Aortic smooth muscle cell (primary cell): ENCODE measurements around the genes PLXNA2 and RCOR3.

GRCh38 chr1:207871074-207872006, 39.6 kb downstream of the CD34 start:
- RRBS = no CpG with 5 or more reads among the region's 9 CpGs

- RRBS = no CpG with 5 or more reads among the region's 5 CpGs
Measured at GRCh38 chr1:208158731-208159116, 85.5 kb downstream of the PLXNA2 start.

- RRBS = no CpG with 5 or more reads among the region's 3 CpGs
Measured at GRCh38 chr1:208203878-208204090, 40.4 kb downstream of the PLXNA2 start.

GRCh38 chr1:208243566-208244757, at the start of gene PLXNA2:
Gene PLXNA2, minus strand, starts transcription at chr1:208244384.
- RRBS = 1% methylated on average over 63 of the region's 124 CpGs

DNA sequence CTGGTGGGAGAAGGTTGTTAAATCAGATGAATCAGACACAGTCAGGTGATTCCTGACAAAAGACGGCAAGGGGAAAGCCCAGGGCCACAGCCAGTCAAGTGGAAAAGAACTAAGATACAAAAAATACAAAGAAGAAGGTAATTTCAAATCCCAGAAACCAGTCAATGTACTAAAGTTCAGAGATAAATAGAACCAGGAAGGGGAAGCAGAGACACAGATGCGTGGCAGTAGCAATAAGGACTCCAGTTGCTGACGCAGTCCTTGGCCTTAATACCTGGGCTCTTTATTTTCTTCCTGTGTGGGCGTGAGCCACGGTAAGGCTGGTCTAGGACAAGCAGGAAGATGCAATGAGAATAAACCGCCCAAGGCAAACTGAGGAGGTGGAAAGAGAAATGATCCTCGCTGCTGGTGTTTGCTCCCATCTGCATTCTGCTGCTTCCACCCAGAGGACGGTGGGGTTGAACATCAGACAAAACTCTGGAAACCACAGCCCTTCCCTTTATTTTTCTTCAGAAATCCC, 65.6 kb upstream of the PLXNA2 start:
- RRBS = no CpG with 5 or more reads among the region's 8 CpGs

- RRBS = no CpG with 5 or more reads among the region's 3 CpGs
Measured at GRCh38 chr1:208988728-208989173, 594.8 kb upstream of the CAMK1G start.

DNA sequence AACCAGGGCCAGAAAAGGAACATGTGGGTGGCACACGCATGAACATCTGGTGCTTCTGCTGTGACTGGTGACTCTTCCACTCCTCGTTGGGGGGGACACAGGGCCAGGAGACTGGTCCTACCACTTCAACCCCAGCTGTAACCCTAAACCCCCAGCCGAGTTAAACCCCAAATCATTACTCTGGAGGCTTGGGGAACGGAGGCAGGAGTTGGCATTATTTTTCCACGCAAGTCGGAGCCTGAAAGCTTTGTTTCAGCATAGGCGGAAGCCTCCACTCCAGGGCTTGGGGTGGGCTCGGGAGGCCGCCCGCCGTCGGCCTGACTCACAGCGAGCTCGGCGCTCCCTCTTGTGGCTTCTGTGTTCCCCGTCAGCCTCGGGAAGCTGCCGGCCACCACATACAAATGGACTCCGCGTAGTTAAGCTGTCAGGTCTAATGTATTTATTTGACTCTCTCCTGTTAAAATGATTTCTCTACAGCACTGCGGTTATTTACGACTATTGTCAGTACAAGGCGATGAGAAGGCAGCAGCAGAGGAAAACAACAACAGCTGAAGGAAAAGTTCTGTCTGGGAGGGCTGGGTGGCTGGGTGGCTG, 375.9 kb upstream of the CAMK1G start:
- RRBS = no CpG with 5 or more reads among the region's 23 CpGs

- RRBS = no CpG with 5 or more reads among the region's 7 CpGs
Measured at GRCh38 chr1:209398285-209399197, 185.0 kb upstream of the CAMK1G start.

DNA sequence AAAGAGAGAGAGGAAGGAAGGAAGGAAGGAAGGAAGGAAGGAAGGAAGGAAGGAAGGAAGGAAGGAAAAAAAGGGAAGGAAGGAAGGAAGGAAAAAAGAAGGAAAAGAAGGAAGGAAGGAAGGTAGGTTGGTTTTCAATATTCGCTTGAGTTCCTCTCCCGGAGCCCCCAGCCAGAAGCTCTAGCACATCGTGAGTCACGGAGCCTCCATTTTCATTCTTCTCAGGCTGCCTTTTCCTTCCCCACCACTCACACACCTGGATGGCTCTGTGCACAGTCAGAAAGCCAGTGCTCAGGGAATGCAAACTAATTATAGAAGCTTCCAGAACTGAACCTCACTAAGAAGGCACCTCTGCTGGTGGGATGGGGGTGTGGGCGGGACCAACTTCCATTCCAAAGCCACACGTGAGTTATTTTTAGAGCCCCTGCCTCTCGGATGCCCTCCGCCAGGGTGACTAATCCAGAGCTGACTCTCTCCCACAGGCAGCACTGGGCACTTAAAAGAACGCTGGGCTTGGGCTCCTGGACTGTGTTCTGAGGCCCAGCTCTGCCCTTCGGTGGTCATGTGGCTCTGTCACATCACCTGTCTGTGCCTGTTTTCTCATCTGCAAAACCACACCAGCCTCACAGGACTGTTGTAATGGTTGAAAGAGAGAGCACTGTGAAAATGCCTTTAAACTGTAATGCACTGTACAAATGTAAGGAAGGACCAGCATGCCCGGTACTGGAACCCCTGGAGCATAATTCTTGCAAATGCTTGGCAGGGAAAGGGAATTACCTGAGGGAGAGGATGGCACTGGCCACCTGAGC, 27.1 kb downstream of the LAMB3 start:
- RRBS = no CpG with 5 or more reads among the region's 11 CpGs

- RRBS = no CpG with 5 or more reads among the region's 5 CpGs
Measured at GRCh38 chr1:209641742-209642292, 10.4 kb downstream of the LAMB3 start.

GRCh38 chr1:209653771-209654368, 1.6 kb upstream of the LAMB3 start:
- RRBS = no CpG with 5 or more reads among the region's 7 CpGs

GRCh38 chr1:209747592-209748308, 8.1 kb upstream of the TRAF3IP3 start:
- RRBS = 10% methylated on average over 5 of the region's 37 CpGs

- RRBS = no CpG with 5 or more reads among the region's 4 CpGs
Measured at GRCh38 chr1:209830665-209831270, 3.0 kb downstream of the UTP25 start.

DNA sequence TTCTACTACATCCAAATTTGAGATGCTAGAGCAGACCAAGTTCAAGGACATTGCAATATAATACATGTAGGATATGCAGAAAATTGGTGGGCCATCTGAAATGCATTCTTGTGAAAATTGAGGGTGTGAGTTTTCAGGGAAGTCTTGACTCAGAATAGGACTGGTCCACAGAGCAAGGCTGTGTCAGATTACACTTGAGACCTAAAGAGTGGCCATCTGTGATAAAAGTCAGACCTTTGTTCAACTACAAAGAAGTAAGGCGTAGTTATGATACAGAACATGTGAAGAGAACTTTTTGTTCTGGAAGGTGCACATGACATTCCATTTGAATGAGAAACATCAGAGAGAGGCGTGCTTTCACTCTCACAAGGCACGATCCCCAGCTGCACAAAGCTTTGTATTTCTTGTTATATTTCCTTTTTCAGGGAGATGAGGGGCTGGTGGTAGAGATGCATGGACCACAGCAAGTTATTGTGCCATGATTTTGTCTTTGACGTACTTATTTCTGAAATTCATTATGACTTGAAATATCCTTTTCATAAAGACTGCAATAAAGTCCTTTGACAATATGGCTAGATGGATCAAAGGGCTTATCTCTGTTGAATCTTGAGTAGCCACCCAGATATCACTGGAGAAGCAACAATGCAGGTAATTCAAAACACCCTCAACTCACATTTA, 45.7 kb downstream of the UTP25 start:
- RRBS = no CpG with 5 or more reads among the region's 4 CpGs

DNA sequence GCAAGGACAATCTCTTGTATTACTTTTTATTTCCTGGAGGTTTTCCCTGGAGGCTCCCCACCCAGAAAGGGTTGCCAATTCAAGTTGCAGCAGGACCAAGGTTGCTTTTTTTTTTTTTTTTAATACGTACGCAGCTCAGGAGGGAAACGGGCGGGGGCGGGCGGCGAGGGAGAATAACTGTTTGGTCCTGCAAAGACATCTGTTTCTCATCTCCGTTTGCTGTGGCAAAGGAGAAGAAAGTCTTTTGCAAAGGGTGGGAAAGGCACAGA, 602 bp upstream of the SERTAD4 start:
- RRBS = no CpG with 5 or more reads among the region's 8 CpGs

- RRBS = no CpG with 5 or more reads among the region's 2 CpGs
Measured at GRCh38 chr1:210409754-210410102, 81.0 kb downstream of the HHAT start.

GRCh38 chr1:211256978-211257758, 2.0 kb upstream of the RCOR3 start:
- RRBS = no CpG with 5 or more reads among the region's 14 CpGs

DNA sequence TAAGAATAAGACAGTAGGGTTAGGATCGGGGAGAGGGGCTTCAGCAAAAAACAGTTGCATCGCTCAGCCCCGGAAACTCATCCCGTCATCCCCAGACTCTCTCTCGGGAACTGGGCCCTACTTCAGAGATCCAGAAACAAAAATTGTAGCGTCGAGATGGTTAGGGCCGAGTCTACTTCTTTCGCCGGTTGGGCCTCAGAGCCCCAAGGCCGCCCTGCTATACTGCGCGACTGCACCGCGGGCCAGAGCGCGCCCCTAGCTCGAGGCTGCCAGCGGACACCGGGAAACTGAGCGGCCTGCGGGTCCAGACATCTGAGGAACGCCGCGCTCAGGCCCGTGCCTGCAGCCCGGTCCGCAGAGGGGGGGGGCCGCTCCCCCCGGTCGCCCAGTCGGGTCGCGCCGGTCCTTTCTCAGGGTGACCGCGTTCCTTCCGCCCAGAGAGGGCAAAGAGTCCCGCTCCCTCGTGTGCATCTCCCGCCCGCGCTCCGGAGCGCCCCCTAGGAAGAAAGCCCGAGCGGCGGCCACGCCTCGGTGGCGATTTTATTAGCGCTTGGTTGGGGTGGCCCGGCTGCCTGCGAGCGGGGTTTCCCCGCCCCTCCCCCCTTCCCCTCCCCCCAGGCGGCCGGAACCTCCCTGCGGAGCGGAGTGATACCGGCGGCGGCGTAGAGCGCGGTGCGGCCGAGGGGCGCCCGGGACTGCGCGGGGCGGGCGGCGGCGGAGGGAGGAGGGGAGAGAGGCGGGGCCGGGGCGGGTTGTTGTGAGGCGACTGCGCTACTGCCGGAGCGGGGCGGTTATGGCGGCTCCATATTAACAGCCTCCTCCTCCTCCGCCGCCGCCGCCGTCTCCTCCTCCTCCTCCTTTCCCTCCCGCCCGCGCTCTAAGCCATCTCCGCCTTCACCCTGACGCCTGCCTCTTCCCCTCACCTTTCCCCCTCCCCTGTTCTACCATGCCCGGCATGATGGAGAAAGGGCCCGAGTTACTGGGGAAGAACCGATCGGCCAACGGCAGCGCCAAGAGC, at the start of gene RCOR3:
TSS of gene RCOR3 (plus strand) at position 752 of the 1,018 bp plus-strand sequence.
- RRBS = 1% methylated on average over 62 of the region's 101 CpGs

- RRBS = no CpG with 5 or more reads among the region's 2 CpGs
Measured at GRCh38 chr1:211366325-211366954, 39.8 kb downstream of the TRAF5 start.

GRCh38 chr1:211485223-211485541, 6.8 kb downstream of the RD3 start:
- RRBS = no CpG with 5 or more reads among the region's 2 CpGs